Occipital lobe (tissue), 2 donors: Measurements from ENCODE around the genes BCL7B and VPS37D.

DNA sequence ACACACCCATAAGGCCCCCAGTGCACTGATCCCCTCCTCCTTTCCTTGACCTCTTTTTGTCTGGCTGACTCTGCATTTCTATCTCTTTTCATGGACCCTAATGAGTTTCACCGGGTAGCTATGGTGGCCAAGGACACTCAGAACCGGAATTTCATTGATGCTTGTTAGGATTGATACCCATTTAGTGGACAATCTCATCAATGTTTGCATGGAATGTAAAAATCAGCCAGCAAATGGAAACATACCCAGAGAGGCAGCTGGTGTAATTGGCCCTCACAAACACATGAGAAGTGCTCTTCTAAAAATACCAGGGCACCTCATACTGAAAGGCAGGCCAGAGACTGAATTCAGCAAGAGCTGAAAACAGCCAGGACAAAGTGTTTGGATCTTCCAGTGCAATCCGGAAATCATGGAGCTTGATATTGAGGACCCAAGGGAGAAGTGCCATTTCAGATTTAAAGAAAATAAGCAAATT, 498.5 kb downstream of the GALNT17 start:
- RAMPAGE, long total RNA: no peak

GRCh38 chr7:72435177-72435994, 23.2 kb upstream of the CALN1 start:
- RAMPAGE, long total RNA: no peak

DNA sequence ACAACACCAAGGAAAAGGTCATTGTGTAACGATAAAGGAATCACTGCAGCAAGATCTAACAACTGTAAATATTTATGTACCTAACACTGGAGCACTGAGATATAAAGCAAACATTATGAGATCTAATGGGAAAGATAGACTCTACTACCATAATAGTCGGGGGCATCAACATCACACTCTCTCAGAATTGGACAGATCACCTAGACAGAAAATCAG, 96.1 kb downstream of the TYW1B start:
- RAMPAGE, long total RNA: no peak

GRCh38 chr7:72830059-72830373, 2.0 kb upstream of the TYW1B start:
- RAMPAGE, long total RNA: no peak

GRCh38 chr7:72941817-72942300, 17.0 kb downstream of the POM121 start:
- RAMPAGE, long total RNA: no peak

- RAMPAGE, long total RNA: no peak
These were observed 20.5 kb downstream of the TRIM74 start for GRCh38 chr7:72948294-72949699.

GRCh38 chr7:73154704-73155156, 501 bp downstream of the SPDYE10 start:
- RAMPAGE, long total RNA: no peak

DNA sequence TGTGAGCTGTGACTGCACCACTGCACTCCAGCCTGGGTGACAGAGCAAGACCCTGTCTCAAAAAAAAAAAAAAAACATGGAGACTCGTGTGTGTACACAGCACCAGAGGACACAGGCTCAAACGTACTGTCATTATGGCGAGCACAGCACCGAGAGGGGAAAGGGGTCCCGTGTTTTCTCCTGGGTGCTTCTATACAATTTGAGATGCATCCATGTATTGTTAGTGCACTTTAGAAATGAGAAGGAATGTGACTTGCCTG, 35.0 kb downstream of the FKBP6 start:
- RAMPAGE, long total RNA: no peak

DNA sequence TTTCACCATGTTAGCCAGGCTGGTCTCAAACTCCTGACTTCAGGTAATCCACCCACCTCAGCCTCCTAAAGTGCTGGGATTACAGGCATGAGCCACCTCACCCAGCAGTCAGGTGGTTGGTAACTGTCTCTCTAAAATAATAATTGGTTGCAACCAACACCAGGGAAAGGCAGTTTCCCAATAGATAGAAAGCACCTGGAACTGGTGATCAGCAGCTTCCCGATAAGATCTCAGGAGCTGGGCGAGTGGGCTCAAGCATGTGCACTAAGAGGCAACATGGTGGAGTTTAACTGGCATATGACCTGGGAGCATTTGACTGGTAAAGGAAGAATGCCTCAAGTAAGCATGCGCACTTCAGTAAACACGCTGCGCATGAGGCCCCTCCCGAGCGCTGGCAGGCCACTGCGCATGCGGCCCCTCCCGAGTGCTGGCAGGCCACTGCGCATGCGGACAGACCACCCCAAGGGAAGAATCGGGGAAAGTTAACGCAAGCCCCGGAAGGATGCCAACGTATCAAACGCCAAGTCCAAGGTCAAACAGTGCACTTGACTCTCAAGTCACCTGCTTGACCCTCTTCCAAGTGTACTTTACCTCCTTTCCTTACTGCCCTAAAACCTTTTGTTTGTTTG, 34.3 kb upstream of the FZD9 start:
- RAMPAGE, long total RNA: no peak

DNA sequence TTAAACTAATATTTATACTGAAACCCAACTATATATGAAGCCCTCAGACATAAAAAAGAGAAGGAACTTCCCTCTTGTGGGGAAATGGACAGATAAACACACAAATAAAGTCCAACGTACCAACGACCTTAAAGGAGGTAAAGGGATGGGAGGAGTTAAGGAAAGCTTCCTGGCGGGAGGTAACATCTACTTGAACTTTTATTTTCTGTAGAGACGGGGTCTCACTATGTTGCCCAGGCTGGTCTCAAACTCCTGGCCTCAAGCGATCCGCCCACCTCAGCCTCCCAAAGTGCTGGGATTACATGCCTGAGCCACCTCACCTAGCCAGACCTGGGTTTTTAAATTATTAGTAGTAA, 1.4 kb downstream of the BCL7B start:
- RAMPAGE, long total RNA: no peak

GRCh38 chr7:73557290-73558302, at the start of gene BCL7B:
TSS of gene BCL7B (minus strand) at chr7:73557690.
- RAMPAGE, long total RNA: no peak

DNA sequence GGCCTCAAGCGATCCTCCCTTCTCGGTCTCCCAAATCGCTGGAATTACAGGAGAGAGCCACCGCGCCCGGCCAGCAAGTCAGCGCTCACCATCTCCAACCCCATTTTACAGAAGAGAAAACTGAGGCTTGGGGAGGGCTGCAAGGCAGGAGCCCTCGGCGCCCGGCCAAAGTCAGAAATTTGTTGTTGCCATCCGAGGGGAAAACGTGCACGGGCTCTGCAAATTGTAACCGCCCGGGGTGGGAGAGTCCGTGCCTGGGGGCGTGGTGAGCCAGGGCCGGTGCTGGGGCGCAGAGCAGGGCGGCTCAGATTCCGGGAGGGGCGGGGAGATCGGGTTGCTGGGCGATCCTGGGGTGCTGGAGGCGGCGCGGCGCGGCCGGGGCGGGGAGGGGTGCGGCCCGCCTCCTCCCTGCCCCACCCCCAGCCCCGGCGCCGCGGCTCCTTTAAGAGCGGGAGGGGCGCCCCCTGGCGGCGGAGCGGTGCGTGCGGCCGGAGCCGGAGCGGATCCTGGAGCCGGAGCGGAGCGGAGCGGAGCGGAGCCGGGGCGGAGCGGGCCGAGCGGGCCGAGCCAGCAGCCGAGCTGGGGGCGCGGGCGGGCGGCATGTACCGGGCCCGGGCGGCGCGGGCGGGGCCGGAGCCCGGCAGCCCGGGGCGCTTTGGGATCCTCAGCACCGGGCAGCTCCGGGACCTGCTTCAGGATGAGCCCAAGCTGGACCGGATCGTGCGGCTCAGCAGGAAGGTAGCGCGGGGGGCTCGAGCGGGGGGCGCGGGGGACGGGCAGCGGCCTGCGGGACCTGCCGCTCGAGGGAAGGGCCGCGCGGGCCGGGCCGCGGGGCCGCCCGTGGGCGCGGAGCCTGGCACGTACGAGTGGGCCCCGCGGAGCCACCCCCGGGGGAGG, at the start of gene VPS37D:
VPS37D (plus strand) TSS at position 473 of the 897 bp plus-strand sequence.
- RAMPAGE, long total RNA: no peak

GRCh38 chr7:73680086-73681052, 2.9 kb downstream of the DNAJC30 start:
- RAMPAGE, long total RNA: no peak

DNA sequence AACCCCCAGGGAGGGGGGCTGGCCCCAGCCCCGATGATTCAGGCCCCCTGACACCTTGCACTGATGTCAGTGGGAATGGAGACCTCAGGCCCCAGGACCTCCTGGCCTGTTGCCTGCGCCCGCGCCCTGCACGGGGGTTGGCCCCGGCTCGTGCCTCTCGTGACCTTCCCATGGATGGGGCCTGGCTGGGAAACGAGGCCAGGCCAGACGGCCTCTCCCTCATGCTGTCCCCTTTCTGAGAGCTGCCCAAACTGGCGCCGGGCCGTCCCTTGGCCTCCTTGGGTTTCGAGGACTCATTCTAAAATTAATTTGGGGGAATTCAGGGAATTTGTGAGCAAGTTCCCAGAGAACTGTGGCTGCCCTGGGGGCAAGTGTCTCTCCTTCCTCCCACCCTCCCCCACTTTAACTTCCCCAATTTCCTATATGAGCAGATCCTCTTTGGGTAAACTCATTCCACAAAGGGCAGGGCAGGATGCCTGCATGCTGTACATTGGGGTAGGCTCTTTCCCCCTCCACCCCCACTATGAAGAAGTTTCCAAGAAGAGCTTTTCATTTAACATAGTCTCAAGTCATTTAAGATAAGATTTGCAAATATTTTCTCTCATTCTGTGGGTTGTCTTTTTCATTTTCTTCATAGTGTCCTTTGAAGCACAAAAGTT, 34.3 kb downstream of the TMEM270 start:
- RAMPAGE, long total RNA: no peak

DNA sequence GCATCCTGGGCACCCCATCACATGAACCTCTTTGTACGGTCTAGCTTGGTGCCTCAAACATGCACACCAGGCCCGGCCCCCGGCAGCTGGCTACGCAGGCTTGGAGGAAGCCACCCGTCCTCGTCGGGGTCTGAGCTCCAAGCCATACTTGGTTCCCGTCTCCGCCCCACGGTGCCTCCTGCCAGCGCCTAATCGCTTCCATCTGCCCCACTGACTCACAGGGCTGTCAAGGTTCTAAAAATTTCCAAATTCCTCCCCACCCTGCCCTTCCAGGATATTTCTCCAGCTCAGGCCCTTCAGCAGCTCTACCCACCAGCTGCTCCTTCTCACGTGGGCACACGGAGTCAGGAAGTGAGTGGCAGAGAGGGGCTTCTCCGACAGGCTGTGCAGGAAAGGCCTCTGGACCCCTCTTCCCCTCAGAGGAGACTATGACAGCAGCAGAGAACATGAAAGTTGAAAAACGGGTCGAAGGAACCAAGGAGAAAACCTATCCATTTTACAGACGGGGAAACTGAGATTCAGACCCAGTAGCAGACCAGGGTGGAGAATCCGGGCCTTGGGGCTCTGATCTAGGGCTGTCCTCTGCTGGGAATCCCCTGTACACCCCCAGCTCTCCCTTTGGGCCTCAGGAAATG, 38.9 kb downstream of the TMEM270 start:
- RAMPAGE, long total RNA: no peak

DNA sequence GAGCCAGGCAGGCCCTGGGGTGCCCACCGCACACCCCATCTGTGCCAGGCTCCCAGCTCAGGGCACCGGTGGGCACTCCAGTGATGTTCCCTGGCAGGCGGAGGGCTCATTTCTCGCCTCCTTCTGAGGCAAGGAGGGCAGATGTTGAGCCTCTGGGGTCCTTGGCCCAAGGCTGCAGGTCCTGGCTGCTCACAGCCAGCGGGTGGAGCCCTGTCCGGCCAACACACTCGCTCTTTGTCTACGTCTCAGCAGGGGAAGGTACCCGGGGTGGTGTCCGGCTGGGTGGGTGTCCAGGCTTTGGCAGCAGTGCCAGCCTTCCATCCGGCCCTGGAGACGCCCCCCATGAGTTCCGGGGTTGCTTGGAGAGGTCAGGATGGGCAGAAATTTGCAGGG, 42.4 kb upstream of the ELN start:
- RAMPAGE, long total RNA: no peak

DNA sequence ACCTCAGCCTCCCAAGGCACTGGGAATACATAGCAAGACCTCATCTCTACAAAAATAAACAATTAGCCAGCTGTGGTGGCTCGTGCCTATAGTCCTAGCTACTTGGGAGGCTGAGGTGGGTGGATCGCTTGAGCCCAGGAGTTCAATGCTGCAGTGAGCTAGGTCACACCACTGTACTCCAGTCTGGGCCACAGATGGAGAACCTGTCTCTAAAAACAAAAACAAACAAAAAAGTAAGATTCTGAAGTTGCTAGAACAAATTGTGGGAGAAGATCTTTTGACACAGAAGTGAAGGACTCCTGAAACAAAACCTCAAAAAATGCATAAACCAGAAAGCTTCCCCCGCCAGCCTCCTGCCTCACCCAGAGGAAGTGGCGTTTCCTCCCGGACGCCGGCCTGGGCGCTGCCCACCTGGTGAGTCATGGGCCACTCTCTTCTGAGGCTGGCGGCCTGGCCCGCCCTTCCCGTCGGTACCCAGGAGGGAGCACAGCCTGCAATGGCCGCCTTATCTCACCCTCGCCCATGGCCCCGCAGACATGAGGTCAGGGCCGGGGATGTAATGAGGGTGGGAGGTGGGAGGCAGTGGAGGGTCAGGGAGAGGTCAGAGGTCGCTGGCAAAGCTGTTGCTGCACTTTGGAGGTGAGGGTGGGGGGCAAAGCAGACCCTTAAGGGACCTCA, 25.4 kb upstream of the ELN start:
- RAMPAGE, long total RNA: no peak

DNA sequence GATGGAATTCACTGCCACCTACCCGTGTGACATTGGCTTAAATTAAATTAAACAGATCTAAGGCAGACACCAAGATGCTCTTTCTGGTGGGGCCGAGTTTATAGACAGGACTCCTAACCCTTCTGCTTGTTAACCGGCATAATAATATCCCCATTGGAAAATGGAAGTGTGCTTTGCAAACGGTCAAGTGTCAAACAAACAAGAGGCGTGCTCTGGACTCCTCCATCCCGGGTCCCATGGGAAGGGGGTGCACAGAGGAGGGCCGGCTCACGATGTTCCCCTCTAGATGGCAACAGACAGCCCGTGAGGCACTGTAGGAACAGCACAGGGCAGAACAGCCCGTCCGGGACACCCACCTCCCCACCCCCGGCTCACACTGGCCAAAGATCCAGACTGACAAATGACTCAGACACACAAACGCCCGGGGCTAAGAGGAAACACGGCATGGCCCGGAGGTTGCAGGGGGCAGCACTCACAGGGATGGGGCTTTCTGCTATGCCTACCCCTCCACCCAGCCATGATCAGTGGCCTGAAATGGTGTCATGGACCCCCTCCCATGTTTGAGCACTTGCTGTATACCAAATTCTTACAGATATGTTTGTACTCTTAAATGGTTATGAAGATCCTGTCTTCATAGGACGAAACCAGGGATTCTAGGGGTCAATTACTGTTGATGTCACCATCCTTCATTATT, 4.9 kb upstream of the ELN start:
- RAMPAGE, long total RNA: no peak

DNA sequence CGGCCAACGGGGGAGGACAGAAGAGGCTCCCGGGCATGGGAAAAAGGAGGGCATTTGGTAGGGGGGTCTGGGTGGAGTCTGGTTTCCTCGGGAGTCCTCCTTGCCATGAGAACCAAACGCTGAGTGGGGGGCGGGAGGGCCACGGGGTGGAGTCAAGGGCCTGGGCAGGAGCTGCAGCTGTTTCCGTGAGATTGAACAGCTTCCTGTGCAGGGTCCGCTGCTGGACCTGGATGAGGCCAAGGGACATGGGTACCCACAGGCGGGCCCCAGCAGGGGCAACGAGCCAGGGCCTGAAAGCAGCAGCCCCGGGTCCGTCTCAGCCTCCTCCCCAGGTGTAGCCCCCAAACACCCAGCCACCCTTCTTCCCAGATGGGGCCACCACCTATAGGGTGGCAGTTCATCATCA, 1.4 kb downstream of the ELN start:
- RAMPAGE, long total RNA: no peak

- RAMPAGE, long total RNA: no peak
These were observed 6.2 kb downstream of the ELN start for GRCh38 chr7:74034001-74034689.